GM12878 (cell line): Measurements from ENCODE around the genes CRYBG1 and RTN4IP1.

DNA sequence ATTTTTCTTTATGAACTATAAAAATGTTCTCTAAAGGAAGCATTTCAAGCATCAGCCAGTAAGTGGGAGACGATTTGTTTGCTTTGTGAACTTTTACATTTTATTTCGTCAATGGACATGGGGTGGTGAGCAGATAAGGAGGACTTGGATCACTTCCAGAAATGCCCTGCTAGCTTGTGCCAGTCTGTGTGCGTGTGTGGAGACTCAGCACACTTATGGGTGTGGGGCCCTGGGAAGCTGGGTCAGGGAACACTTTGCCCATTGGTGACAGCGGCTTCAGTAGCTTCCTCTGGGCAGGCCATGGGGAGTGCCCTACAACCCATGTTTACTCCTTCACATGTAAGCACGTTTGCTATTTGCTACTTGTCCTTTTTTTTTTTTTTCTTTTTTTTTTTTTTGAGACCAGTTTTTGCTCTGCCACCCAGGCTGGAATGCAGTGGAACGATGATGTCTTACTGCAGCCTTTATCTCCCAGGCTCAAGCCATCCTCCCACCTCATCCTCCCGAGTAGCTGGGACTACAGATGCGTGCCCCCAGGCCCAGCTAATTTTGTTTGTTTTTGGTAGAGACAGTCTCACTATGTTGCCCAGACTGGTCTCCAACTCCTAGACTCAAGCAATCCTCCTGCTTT, 24.1 kb downstream of the PRDM1 start:
- RAMPAGE, long total RNA, result no peak
- RRBS, 2 experiments, result no CpG with 5 or more reads among the region's 8 CpGs
CAGE:
- cytosol, long polyA minus RNA, result no peak
- cytosol, long polyA plus RNA, result no peak
- long polyA plus RNA, result no peak
- nucleolus, long total RNA, result no peak
- nucleus, long polyA plus RNA, result no peak
- nucleus, long total RNA, result no peak

DNA sequence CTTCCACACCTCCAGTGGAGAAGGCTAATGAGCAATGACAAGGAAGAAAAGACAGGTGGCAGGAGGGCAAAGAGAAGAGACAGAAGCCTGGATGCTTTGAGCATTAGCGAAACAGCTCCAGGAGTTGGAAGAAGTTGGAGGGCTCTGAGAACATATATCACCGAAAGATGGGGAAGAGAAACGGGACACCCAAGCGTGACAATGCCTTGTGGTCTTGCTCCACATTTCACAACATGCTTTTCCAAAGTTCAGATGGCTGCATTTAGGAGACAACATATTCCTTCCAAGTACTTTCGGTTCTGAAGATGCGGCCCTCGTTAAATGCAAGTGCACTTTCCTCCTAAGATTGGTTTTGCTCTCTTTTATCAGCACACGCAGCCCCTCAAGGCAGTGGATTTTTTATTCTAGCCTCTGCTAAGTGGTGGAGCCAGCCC, 69.3 kb downstream of the PRDM1 start:
- RAMPAGE, long total RNA, result no peak
- RRBS, 2 experiments, result no CpG with 5 or more reads among the region's 8 CpGs
CAGE:
- cytosol, long polyA minus RNA, result no peak
- cytosol, long polyA plus RNA, result no peak
- long polyA plus RNA, result no peak
- nucleolus, long total RNA, result no peak
- nucleus, long polyA plus RNA, result no peak
- nucleus, long total RNA, result no peak

DNA sequence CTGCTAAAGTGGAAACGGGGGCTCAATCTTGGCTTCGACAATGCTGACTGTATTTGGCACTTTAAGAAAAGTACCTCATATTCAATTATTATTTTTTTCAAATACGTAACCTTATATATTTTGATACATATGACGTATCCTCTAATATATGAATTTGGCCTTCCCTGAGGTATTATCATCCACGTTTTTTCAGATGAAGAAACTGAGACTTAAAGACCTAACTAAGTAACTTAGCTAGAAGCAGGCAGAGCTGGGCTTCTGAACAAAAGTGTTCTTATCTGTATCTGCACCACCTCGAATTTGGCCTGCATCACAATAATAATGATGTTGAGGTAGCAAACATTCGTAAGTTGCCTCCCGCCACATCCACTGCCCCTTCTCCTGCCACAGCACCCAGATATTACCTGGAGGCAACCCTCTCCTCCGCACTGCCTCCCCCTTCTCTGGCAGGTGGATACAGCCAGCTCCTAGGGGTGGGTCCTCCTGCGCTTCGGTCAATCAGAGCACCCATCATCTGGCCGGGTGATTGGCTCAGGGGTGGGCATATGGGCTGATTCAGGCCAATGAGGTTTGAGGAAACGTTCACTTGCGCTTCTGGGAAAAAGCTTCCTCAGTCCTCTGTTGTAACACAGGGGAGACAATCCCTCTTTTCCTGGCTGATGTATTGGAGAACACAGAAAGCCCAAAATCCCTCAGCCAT, 81.8 kb downstream of the PRDM1 start:
- RAMPAGE, long total RNA, result no peak
- RRBS, 2 experiments, result no CpG with 5 or more reads among the region's 14 CpGs
CAGE:
- cytosol, long polyA minus RNA, result no peak
- cytosol, long polyA plus RNA, result no peak
- long polyA plus RNA, result no peak
- nucleolus, long total RNA, result no peak
- nucleus, long polyA plus RNA, result no peak
- nucleus, long total RNA, result no peak

DNA sequence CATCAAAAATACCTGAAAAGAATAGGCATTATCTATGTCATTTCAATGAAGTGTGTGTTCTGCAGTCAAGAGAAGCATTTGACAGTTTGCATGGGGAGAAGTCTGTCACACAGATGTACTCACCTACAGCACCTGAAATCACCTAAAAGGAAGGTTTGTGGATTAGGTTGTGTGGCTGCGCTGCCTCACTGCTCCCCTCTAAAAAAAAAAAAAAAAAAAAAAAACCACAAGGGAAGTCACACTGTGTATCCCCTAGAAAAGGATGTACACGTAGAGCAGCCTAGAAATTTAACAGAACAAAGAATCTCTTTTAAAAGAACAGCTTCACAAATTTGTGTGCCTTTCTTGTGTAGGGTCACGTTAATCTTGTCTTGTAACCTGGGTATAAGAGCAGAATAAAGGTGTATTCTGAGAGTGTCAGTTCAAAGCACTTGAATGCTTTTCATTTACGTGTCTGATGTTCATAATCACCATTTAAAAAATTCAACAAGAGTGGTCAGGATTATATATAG, 109.5 kb downstream of the PRDM1 start:
- RAMPAGE, long total RNA, result no peak
- RRBS, 2 experiments, result no CpG with 5 or more reads among the region's 4 CpGs
CAGE:
- cytosol, long polyA minus RNA, result no peak
- cytosol, long polyA plus RNA, result no peak
- long polyA plus RNA, result no peak
- nucleolus, long total RNA, result no peak
- nucleus, long polyA plus RNA, result no peak
- nucleus, long total RNA, result no peak

GRCh38 chr6:106360332-106361548, at the start of gene CRYBG1:
Gene CRYBG1 (plus strand): TSS chr6:106360717.
- RAMPAGE, long total RNA, result no peak
- RRBS, 2 experiments, result 5 to 21% methylated on average over 25 to 37 of the region's 101 CpGs
CAGE:
- cytosol, long polyA minus RNA, result no peak
- cytosol, long polyA plus RNA, result no peak
- long polyA plus RNA, result no peak
- nucleolus, long total RNA, result no peak
- nucleus, long polyA plus RNA, result no peak
- nucleus, long total RNA, result no peak

DNA sequence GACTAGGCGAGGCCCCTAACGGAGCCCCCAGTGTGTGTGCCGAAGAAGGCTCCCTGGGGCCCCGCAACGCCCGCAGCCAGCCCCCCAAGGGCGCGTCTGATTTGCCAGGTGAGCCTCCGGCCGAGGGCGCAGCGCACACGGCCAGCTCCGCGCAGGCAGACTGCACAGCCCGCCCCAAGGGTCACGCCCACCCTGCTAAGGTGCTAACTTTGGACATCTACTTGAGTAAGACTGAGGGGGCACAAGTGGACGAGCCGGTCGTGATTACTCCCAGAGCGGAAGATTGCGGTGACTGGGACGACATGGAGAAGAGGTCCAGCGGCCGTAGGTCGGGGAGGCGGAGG, 117.3 kb downstream of the RTN4IP1 start:
- RAMPAGE, long total RNA, result start-site peak on the plus strand centred at position 213 of the sequence, 79 bp wide, 44 and 37 reads in 2 replicates
- RRBS, 2 experiments, result no CpG with 5 or more reads among the region's 27 CpGs
CAGE:
- cytosol, long polyA minus RNA, result start-site peak on the plus strand centred at position 149 of the sequence, 27 bp wide, 33 reads; start-site peak on the plus strand centred at position 233 of the sequence, 17 bp wide, 79 reads
- cytosol, long polyA plus RNA, result start-site peak on the plus strand centred at position 203 of the sequence, 91 bp wide, 42 and 21 reads in 2 replicates
- long polyA plus RNA, result no peak
- nucleolus, long total RNA, result no peak
- nucleus, long polyA plus RNA, result start-site peak on the plus strand centred at position 217 of the sequence, 90 bp wide, 38 and 94 reads in 2 replicates
- nucleus, long total RNA, result no peak

DNA sequence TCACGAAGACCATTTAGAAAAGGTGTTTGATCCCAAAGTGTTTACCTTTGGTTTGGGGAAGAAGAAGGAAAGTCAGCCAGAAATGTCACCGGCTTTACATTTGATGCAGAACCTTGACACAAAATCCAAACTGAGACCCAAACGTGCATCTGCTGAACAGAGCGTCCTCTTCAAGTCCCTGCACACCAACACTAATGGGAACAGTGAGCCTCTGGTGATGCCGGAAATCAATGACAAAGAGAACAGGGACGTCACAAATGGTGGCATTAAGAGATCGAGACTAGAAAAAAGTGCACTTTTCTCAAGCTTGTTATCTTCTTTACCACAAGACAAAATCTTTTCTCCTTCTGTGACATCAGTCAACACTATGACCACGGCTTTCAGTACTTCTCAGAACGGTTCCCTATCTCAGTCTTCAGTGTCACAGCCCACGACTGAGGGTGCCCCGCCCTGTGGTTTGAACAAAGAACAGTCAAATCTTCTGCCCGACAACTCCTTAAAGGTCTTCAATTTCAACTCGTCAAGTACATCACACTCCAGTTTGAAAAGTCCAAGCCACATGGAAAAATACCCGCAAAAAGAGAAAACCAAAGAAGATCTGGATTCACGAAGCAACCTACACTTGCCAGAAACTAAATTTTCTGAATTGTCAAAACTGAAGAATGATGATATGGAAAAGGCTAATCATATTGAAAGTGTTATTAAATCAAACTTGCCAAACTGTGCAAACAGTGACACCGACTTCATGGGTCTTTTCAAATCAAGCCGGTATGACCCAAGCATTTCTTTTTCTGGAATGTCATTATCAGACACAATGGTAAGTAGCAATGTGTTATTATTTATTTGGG, 108.4 kb downstream of the RTN4IP1 start:
- RAMPAGE, long total RNA, result no peak
- RRBS, 2 experiments, result no CpG with 5 or more reads among the region's 17 CpGs
CAGE:
- cytosol, long polyA minus RNA, result start-site peak on the plus strand centred at position 61 of the sequence, 9 bp wide, 35 reads; start-site peak on the plus strand centred at position 391 of the sequence, 17 bp wide, 26 reads; start-site peak on the plus strand centred at position 507 of the sequence, 61 bp wide, 333 reads
- cytosol, long polyA plus RNA, result start-site peak on the minus strand centred at position 308 of the sequence, 258 bp wide, 101 and 534 reads in 2 replicates; start-site peak on the plus strand centred at position 446 of the sequence, 157 bp wide, 319 and 225 reads in 2 replicates; start-site peak on the plus strand centred at position 739 of the sequence, 20 bp wide, 114 and 99 reads in 2 replicates
- long polyA plus RNA, result no peak
- nucleolus, long total RNA, result start-site peak on the minus strand centred at position 195 of the sequence, 6 bp wide, 947 reads; start-site peak on the minus strand centred at position 399 of the sequence, 67 bp wide, 120 reads
- nucleus, long polyA plus RNA, result no peak
- nucleus, long total RNA, result start-site peak on the minus strand centred at position 203 of the sequence, 23 bp wide, 139 reads; start-site peak on the plus strand centred at position 498 of the sequence, 10 bp wide, 74 reads

DNA sequence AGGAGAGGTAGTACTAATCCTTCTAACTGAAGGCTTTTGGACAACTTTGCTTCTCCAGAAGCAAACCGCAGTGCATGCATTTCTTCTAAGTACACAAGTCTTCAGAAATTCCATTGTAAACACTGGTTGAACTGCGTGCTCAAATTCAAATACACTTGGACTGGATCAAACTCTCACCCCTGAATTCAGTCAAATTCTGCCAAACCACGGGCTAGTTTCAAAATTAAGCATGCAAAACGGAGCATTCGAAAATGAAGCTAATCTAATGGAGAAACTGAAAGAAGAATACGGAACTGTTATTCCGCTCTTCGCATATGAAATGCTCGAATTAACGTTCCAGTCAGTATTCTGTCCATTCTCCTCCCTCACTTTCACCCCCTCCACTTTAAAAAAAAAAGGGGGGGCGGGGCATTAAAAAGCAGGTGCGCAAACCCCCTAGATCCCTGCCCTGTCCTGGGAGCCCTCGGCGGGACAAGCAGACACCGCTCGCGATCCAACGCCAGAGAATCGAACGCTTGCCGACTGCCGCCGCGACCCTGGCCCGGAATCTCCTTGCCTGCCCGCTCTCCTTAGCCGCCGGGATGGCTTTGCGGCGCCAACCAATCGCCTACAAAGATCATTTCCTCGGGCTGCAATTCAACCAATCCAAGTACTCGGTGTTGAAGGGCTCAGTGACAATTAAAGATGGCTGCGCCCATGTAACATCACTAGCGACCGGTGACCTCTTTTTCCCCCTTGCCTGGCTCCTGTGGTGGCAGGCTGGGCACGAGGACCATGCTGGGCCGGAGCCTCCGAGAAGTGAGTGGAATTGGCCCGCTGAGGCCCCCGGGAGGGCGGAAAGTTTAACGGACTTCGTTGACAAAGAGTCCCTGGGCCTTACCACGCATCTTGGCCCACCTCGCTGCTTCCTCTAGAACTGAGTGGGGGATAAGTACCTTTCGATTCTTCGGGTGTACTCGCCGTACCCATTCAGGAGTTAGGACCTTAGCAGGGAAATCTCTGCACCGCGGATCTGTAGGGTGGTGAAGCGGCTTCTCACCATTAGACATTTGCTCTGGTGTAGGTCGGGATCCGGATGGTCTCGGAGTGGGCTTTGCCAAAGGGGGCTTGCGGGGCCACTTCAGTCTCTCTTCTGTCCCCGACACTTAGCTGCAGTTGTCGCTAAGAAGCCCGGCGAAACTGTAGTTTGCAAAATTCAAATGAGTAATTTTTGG, at the start of gene RTN4IP1:
TSS of gene RTN4IP1 (minus strand) at position 591 of the 1,214 bp plus-strand sequence.
- RAMPAGE, long total RNA, result start-site peak on the minus strand centred at position 565 of the sequence, 44 bp wide, 99 and 125 reads in 2 replicates; start-site peak on the minus strand centred at position 1,124 of the sequence, 98 bp wide, 6 and 11 reads in 2 replicates
- RRBS, 2 experiments, result under 1 to 6% methylated on average over 8 to 10 of the region's 61 CpGs
CAGE:
- cytosol, long polyA minus RNA, result start-site peak on the plus strand centred at position 704 of the sequence, 68 bp wide, 146 reads
- cytosol, long polyA plus RNA, result start-site peak on the plus strand centred at position 672 of the sequence, 7 bp wide, 332 and 303 reads in 2 replicates
- long polyA plus RNA, result no peak
- nucleolus, long total RNA, result no peak
- nucleus, long polyA plus RNA, result no peak
- nucleus, long total RNA, result no peak

GRCh38 chr6:106703057-106703819, 73.9 kb downstream of the QRSL1 start:
- RAMPAGE, long total RNA, result no peak
- RRBS, 2 experiments, result no CpG with 5 or more reads among the region's 7 CpGs
CAGE:
- cytosol, long polyA minus RNA, result no peak
- cytosol, long polyA plus RNA, result no peak
- long polyA plus RNA, result no peak
- nucleolus, long total RNA, result no peak
- nucleus, long polyA plus RNA, result no peak
- nucleus, long total RNA, result no peak

- RAMPAGE, long total RNA, result no peak
- RRBS, 2 experiments, result no CpG with 5 or more reads among the region's 7 CpGs
CAGE:
- cytosol, long polyA minus RNA, result no peak
- cytosol, long polyA plus RNA, result no peak
- long polyA plus RNA, result no peak
- nucleolus, long total RNA, result no peak
- nucleus, long polyA plus RNA, result no peak
- nucleus, long total RNA, result no peak
Measured at GRCh38 chr6:106746296-106747136, 117.1 kb downstream of the QRSL1 start.

DNA sequence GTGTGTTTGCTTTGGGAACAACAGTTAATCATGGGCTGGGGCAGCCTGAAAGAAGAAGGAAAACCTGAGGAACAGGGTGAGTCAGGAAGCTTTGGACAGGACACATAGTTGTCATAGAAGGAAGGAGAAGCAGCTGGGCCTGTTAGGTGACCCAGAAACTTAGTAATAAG, 61.4 kb downstream of the CD24 start:
- RAMPAGE, long total RNA, result no peak
CAGE:
- cytosol, long polyA minus RNA, result no peak
- cytosol, long polyA plus RNA, result no peak
- long polyA plus RNA, result no peak
- nucleolus, long total RNA, result no peak
- nucleus, long polyA plus RNA, result no peak
- nucleus, long total RNA, result no peak

GRCh38 chr6:106973617-106974343, 749 bp downstream of the CD24 start:
- RAMPAGE, long total RNA, result no peak
- RRBS, 2 experiments, result no CpG with 5 or more reads among the region's 55 CpGs
CAGE:
- cytosol, long polyA minus RNA, result no peak
- cytosol, long polyA plus RNA, result no peak
- long polyA plus RNA, result no peak
- nucleolus, long total RNA, result no peak
- nucleus, long polyA plus RNA, result no peak
- nucleus, long total RNA, result no peak

DNA sequence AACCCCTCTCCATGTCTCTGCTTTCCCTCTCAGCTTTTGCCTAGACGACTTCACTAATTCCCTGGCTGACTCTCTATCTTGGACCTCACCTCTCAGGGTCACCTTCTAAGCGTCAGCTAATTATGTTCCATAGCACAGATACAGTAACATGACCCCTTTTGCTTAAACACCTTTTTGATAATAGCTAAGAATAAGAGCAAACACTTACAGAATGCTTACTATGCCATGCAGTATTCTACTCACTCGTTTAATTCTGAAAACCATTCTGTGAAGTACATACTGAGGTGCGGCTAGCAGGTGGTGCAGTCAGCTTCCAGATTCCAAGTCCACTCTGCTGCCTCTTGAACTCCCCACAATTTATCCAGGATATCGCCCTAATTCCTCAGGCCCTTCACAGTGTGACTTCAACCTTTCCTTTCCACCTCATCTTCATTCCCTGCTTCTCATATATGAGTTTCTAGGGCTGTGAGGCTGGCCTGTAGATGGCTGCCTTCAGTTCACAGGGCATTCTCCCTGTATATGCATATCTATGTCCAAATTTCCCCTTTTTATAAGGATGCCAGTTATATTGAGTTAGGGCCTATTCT, 130.3 kb downstream of the PDSS2 start:
- RAMPAGE, long total RNA, result no peak
- RRBS, 2 experiments, result no CpG with 5 or more reads among the region's 5 CpGs
CAGE:
- cytosol, long polyA minus RNA, result no peak
- cytosol, long polyA plus RNA, result no peak
- long polyA plus RNA, result no peak
- nucleolus, long total RNA, result no peak
- nucleus, long polyA plus RNA, result no peak
- nucleus, long total RNA, result no peak

DNA sequence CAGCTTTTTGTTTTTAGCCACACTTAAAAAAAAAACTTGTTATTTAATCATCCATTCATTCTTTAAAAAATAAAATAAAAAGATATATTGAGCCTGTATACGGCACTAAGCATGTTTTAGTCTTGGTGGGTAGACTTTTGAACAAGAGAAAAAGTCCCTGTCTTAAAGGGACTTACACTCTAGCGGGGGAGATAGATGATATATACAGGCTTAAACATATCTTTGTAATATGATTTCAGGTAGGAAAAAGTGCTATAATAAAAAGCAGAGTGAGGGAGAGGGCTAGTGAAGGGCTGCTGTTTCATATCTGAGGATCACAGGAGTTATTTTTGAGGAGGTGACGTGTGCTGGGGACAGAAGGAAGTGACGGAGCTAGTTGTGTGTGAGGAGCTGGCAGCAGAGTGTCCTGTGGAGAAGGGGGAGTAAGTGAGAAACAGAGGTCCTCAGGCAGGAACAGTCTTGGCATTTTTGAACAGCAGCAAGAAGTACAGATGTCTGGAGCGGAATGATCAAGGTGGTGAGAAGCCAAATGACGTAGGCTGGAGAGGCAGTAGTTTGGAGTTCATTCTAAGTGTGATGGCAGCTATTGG, 52.1 kb downstream of the SOBP start:
- RAMPAGE, long total RNA, result no peak
- RRBS, 2 experiments, result no CpG with 5 or more reads among the region's 6 CpGs
CAGE:
- cytosol, long polyA minus RNA, result no peak
- cytosol, long polyA plus RNA, result no peak
- long polyA plus RNA, result no peak
- nucleolus, long total RNA, result no peak
- nucleus, long polyA plus RNA, result no peak
- nucleus, long total RNA, result no peak

DNA sequence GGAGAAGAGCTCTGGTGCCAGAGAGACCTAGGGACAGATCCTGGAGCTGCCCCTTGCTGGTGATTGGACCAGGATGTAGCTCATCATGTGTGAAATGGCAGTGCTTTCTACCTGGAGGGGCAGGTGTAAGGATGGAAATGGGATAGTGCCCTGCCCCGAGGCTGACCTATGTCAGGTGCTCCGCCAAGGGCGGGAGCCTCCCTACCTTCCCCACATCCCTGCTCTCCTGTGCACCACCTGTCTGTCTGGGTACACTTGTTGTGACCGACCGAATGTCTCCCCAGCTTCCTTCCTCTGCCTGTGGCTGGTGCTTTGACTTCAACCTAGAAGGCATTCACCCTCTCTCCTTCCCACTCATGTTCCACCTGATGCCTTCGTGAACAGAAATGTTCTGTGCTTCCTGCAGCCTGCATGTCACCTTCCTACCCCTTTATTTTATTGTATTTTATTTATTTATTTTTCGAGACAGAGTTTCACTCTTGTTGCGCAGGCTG, 114.8 kb downstream of the SCML4 start:
- RAMPAGE, long total RNA, result no peak
- RRBS, 2 experiments, result no CpG with 5 or more reads among the region's 8 CpGs
CAGE:
- cytosol, long polyA minus RNA, result no peak
- cytosol, long polyA plus RNA, result no peak
- long polyA plus RNA, result no peak
- nucleolus, long total RNA, result no peak
- nucleus, long polyA plus RNA, result no peak
- nucleus, long total RNA, result no peak

DNA sequence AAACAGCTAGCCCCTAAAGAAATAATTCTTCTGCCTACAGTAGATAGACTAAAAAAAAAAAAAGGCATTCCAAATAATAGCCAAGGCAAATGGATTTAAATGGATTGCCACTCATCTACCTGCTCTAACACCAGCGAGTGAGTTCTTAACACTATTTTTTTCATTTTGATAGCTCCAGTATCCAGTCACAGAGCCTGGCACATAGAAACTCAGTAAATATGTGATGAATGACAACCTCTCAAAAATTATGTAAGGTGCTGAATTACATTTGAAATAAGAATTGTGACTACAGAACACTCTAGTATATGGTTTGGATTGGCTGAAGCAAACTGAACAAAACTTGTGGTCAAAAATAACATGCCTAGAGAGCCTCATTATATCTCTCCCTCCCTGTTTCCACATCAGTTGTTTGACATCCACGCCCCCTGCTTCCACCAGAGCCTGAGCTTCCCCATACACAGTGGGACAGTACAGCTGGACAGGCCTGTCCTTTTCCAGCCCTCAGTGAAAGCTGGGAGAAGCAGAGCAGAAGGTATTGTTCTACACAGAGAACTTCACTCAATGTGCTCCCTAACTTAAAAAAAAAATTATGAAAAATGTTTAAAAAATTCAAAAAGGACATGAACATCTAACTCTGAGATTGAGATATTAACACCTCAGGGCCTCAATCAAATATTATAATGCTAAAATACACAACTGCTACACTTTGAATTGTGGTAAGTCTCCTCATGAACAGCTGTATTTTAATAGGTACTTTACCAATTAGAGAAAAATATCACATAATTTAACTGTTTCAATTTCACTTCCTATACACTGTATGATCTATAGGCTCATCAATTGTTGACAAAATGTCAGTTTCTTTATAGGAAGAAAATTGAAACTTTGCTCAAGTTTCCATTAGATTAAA, 44.8 kb upstream of the SCML4 start:
- RAMPAGE, long total RNA, result no peak
- RRBS, 2 experiments, result no CpG with 5 or more reads among the region's 2 CpGs
CAGE:
- cytosol, long polyA minus RNA, result no peak
- cytosol, long polyA plus RNA, result no peak
- long polyA plus RNA, result no peak
- nucleolus, long total RNA, result no peak
- nucleus, long polyA plus RNA, result no peak
- nucleus, long total RNA, result no peak

GRCh38 chr6:108066980-108067758, 7.4 kb downstream of the OSTM1 start:
- RAMPAGE, long total RNA, result no peak
- RRBS, 2 experiments, result no CpG with 5 or more reads among the region's 8 CpGs
CAGE:
- cytosol, long polyA minus RNA, result no peak
- cytosol, long polyA plus RNA, result no peak
- long polyA plus RNA, result no peak
- nucleolus, long total RNA, result no peak
- nucleus, long polyA plus RNA, result no peak
- nucleus, long total RNA, result no peak

DNA sequence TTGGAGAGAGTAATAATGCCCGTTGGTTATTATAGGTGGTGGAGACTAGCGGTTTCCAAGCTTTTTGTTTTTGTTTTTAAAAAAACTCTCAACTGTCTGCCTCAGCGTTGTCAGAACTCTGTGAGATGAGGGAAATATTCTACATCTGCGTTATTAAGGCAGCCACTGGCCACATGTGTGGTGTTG, 541 bp upstream of the OSTM1 start:
- RAMPAGE, long total RNA, result no peak
- RRBS, 2 experiments, result no CpG with 5 or more reads among the region's 4 CpGs
CAGE:
- cytosol, long polyA minus RNA, result no peak
- cytosol, long polyA plus RNA, result no peak
- long polyA plus RNA, result no peak
- nucleolus, long total RNA, result no peak
- nucleus, long polyA plus RNA, result no peak
- nucleus, long total RNA, result no peak

GRCh38 chr6:108411667-108412510, 117.0 kb downstream of the AFG1L start:
- RAMPAGE, long total RNA, result no peak
- RRBS, 2 experiments, result no CpG with 5 or more reads among the region's 11 CpGs
CAGE:
- cytosol, long polyA minus RNA, result no peak
- cytosol, long polyA plus RNA, result no peak
- long polyA plus RNA, result no peak
- nucleolus, long total RNA, result no peak
- nucleus, long polyA plus RNA, result no peak
- nucleus, long total RNA, result no peak

DNA sequence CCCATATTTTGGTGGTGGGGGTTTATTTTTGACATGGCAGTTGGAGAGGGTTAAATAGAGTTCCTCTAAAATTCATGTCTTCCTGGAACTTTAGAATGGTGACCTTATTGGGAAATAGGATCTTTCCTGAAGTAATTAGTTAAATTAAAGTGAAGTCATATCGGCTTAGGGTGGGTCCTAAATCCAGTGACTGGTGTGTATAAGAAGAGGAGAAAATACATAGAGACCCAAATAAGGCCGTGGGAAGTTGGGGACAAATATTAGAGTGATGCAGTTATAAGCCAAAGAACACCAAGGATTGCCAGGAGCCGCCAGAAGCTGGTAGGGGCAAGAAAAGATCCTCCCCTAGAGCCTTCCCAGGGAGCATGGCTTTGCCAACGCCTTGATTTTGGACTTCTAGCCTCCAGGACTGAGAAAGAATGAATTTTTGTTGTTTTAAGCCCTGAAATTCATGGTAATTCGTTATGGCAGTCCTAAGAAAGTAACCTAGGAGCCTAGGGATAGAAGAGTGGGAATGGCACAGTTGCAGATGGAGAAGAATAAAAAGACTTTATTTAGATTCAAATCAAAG, 10.7 kb downstream of the FOXO3 start:
- RAMPAGE, long total RNA, result no peak
- RRBS, 2 experiments, result no CpG with 5 or more reads among the region's 5 CpGs
CAGE:
- cytosol, long polyA minus RNA, result no peak
- cytosol, long polyA plus RNA, result no peak
- long polyA plus RNA, result no peak
- nucleolus, long total RNA, result no peak
- nucleus, long polyA plus RNA, result no peak
- nucleus, long total RNA, result no peak